B cell (primary cell): ENCODE measurements around a stretch of chr22.

- PRO-cap = no peak
- CAGE, long polyA plus RNA = no peak
Measured at GRCh38 chr22:45101878-45102358, 61.8 kb upstream of the NUP50 start.

DNA sequence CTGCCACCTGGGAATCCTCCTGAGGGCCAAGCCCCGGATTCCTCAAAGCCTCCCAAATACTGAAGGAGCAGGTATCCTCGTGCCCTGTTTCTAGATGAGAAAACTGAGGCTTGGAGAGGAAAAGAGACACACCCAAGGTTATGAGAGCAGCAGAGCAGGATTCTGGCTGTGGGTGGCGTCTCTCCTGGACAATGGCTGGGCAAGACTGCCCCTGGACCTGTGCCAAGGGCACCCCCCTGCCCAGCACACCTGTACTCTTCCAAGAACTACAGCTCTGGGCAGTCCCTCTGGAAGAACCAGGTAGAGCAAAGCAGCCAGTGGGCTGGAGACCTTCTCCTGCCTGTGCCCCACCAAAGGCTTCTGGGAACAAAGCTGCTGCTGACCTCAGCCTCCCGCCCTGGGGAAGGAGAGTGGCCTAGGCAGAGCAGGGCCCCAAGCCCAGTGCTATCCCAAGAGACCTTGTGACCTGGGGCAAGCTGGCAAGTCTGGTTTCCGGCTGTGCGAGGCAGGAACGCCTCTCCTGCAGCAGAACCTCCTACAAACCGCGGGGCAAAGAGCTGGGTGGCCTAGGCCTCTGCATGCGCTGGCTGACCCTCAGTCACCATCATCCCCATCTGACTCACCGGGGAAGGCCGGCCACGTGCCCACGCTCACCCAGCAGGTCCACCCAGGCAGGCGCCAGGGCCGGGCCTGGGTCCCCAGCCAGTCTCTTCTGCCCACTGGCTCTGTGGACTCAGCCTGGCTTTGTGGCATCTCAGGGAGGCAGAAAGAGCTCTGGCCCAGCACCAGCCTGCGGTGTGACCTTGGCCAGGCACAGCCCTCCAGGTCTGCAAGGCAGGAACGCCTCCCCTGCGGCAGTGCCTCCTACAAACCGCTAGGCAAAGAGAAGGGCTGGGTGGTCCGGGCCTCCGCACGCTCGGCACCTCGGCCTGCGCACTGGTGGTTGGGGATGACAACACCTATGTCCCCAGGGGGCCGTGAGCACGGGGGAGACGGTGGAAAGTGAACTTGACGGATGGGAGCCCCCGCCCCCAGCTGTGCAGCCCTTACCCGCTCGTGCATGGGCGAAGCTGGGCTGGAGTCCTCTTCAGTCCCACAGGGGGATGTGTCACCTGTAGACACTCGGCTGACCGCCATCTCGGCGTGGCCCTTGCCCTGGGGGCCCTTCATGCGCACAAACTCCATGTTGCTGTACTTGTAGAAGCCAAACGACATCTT lies 38.3 kb downstream of the KIAA0930 start:
- PRO-cap = no peak
- CAGE, long polyA plus RNA = no peak

DNA sequence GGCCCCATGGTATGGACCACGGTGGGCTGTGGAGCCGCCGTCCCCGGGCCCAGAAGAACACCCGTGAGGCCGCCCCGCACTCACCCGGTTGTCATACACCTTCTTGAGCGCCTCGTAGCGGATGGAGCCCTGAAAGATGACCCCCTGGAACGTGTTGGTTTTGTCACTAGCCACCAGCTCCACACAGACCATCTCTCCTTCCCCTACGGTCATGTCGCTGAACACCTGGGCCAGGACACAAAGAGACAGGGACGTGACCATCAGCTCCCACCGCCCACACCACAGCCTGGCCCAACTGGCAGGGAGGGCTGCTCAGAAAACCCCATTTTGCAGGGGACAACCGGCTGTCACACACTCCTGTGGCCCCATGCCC lies 36.9 kb downstream of the KIAA0930 start:
- PRO-cap = no peak
- CAGE, long polyA plus RNA = no peak

- PRO-cap = no peak
- CAGE, long polyA plus RNA = no peak
Measured at GRCh38 chr22:45235904-45236610, 4.6 kb downstream of the KIAA0930 start.

DNA sequence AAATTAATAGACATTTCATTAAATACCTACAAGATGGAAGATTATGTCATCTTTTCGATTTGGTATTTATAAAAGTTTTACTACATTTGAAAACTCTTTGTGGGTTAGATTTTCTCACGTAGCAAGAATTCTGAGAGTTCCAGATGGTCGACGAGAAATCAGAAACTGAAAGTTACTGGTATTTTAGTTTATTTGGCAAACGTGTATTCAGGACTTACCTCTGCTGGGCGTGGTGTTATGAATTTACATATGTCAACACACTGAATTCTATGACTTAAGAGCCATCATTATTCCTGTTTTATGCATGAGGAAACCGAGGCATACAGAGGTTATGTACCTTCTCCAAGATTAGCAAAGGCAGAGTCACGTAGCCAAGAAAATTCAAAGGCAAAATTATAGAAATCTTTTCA lies 8.5 kb upstream of the KIAA0930 start:
- PRO-cap = unidirectional peak, minus-strand start at position 160 of the sequence
- CAGE, long polyA plus RNA = no peak

DNA sequence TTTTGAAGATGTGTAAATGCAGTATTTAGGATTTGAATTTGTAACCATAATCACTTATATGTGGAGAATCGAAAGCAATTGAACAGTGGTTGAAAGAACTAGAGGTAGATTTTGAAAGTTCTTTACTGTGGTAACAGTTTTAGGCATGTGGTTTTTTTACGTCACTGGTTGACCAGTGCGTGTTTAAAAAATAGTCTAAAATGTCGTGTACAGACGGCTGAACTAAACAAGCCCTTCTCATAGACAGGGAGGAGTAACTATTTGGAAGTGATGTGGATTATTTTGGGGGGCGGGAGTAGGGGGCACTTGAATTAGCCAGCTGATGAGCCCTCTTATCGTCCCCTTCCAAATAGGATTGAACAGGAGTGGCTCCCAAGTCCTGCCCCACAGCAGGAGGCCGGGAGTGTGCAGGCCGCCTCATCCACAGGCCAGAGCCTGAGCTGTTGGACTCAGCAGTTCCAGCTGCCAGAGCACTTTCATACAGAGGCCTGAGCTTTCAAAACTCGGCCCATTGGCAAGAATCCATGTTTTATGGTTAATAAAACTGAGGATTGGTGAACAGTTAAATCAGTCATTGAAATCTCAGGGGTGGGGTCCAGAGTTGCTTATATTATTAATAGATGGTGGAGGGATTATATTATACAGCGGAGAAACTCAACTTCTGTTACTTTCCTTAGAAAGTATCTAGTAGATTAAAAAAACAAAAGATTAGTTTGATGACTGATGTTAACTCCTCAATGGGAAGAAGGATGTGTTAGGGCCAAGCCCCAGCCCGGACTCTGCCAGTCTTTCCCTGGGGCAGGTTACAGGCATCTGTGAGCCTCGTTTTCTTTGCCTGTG lies 9.6 kb downstream of the FAM118A start:
- PRO-cap = no peak
- CAGE, long polyA plus RNA = no peak

DNA sequence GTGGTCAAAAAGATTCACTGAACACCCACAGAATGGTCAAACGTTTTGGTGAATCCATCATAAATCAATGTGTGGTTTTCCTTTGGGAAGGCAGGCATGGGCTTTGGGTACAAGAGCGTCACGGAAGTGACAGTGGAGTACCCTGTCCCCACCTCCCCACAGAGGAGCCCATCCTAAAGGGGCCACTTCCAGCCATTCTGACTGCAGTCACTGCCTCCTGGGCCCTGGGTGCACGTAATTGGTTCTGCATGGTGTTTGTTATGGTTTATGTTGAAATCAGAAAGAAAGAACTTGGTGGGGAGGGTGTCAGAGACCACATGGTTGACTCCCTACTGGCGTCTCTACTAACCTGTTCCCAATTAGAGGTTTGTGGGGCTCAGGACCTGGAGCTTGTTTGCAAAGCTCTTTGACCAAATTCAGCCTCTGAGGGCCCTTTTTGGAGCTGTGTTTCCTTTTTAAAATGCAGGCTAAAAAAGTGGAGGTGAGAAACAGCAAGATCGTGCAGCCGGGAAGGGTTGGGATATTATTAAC lies 40.8 kb downstream of the RIBC2 start:
- PRO-cap = no peak
- CAGE, long polyA plus RNA = no peak

DNA sequence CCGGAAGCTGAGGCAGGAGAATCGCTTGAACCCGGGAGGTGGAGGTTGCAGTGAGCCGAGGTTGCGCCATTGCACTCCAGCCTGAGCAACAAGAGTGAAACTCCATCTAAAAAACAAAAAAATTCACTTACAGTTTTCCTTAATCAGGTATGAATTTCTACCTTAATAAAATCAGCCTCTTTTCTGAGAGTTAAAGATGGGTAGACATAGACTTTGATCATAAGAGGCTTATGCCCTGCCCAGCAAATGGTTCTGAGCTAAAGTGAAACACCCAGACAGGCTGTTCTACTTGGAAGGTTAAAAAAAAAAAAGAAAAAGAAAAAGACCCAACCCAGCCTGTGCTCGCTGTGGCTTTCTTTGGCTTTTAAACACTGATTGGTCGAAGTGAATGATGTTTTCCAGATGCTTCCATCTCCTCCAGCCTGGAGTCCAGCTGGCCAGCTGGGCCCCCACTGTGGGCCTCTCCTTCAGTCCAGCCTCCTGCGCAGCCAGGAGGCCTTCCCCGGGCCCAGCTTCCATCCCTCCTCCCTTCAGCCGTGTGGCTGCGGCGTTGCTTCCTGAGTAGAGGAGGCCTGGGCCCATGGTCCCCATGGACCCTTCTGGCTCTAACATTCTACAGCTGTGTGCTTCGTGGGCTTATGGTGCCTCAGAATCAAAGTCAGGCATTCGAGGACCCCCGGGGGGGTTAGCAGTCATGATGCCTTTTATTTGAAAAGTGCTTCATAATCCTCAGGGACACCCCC lies 42.5 kb upstream of the FBLN1 start:
- PRO-cap = no peak
- CAGE, long polyA plus RNA = no peak

DNA sequence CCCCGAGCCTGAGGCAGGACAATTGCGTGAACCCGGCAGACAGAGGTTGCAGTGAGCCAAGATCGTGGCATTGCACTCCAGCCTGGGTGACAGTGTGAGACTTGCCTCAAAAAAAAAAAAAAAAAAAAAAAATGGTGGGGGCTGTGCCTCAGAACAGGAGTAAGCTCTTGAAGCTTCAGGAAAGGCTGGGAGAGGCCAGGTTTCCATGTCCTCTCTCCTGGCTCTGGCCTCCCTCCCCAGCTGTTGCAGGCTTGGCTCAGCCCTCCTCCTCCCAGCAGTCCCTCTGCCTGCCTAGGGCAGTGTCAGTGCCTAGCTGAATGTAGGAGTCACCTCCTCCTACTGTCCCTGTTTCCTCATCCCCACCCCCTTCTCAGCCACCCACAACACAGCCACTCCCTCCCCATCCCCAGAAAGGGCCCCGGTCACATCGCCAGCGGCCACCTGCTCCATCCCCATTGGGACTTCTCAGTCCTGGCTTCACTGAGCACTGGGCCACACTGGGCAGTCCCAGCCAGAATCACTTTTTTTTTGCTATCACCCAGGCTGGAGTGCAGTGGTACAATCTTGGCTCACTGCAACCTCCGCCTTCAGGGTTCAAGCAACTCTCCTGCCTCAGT lies 3.0 kb upstream of the FBLN1 start:
- PRO-cap = no peak
- CAGE, long polyA plus RNA = no peak

- PRO-cap = no peak
- CAGE, long polyA plus RNA = no peak
Measured at GRCh38 chr22:45535160-45535496, 32.4 kb downstream of the FBLN1 start.

DNA sequence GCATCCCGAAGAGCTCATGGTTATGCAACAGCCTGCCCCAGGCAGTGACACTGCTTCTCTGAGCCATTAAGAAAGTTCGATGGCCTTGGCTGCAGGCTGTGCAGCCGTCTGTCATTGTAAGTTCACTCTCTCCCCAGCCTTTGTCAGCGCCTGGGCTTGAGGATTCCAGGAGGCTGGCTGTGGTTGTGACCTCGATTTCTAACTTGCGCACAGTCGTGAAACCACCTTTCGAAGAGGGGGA lies 48.9 kb downstream of the FBLN1 start:
- PRO-cap = no peak
- CAGE, long polyA plus RNA = no peak

DNA sequence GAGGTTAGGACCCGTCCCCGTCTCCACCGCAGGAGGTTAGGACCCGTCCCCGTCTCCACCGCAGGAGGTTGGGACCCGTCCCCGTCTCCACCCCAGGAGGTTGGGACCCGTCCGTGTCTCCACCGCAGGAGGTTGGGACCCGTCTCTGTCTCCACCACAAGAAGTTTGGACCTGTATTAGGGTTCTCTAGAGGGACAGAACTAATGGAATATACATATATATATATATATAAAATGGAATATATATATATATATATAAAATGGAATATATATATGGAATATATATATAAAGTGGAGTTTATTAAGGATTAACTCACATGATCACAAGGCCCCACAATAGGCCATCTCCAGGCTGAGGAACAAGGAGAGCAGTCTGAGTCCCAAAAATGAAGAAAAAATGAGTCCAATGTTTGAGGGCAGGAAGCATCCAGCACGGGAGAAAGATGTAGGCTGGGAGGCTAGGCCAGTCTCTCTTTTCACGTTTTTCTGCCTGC lies 52.4 kb downstream of the FBLN1 start:
- PRO-cap = no peak
- CAGE, long polyA plus RNA = no peak

DNA sequence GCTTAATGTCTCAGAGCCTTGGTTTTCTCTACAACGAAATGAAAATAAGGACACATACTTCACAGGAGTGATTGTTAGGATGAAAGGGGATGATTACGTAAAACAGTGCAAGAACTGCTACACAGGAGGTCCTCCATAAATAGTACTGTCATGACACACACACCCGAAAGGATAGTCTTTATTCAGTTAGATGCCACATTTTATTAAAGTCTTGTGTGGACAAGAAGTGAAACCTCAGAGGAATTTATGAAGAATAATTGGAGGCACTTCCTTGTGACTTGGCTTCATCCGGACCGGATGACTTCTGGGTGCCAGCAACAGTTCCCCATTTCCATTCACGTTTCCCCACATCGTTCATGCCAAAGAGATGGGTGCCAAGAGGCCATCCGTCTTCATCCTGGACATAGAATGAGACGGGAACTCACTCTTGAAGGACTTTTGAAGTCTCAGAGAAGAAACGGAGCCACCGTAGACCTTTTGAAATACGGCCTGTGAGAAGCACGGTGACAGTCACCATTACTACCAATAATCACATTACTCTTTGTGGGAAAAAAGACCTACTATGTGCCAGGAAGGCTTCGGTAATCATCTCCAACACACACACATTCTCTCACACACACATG lies 67.3 kb upstream of the ATXN10 start:
- PRO-cap = no peak
- CAGE, long polyA plus RNA = no peak

DNA sequence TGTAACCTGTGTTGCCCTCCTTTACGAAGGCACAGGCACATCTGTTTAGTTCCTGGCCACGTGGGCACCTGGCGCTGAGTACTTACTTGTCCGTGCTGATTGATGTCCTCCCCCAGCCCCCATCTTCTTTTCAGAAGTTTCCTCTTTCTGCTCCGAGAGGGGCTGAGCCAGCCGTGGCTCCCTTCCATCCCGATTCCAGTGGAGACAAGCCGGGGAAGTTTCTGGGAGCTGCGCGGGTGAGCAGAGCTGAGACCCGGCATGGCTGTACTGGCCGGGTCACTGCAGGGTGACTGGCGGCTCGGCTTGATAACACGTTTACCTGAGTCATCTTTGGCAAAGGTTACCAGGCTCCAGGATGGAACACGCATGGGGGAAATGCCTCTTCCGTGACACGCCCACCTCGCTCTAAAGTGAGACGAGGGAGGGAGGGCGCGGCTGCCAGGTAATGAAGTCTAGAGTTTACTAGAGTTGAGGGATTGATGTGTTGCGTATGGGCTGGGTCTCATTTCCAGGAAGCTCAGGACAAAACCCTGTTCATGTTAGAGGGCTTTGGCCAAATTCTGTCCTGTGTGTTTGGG lies 45.4 kb upstream of the ATXN10 start:
- PRO-cap = no peak
- CAGE, long polyA plus RNA = no peak

- PRO-cap = no peak
- CAGE, long polyA plus RNA = no peak
Measured at GRCh38 chr22:45629329-45629830, 42.3 kb upstream of the ATXN10 start.

DNA sequence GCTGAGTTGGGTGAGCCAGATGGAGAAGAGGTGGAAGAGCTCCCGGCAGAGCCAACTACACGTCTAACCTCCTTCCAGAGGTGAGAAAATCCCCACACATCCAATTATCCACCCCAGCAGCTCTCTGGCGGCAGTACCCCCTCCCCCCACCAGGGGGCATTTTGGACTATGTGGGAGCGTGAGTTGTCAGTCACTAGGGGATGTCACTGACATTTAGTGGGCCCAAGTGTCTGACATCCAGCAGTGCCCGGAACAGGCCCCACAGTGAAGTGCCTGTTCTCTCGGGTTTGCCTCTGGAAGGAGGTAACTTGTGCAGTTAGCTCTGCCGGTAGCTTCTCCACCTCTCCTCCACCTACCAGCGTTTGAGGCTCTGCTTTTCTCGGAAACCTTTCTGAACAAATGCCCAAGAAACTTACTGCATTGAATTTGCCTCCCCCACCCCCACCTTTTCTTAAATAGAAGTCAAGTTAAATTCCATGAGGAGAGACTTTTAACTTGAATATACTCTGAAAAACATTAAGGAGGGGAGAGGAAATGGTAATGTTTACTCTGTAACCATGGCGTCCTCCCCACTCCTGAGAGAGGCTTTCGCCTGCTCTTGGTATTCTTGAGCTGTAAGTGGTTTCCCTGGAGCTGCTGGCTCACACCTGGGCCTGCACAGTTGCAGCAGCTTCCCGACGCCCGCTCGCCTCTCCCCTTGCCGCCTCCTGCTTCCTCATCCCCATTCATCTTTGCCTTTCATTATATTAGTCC lies 112.8 kb downstream of the WNT7B start:
- PRO-cap = no peak
- CAGE, long polyA plus RNA = no peak

DNA sequence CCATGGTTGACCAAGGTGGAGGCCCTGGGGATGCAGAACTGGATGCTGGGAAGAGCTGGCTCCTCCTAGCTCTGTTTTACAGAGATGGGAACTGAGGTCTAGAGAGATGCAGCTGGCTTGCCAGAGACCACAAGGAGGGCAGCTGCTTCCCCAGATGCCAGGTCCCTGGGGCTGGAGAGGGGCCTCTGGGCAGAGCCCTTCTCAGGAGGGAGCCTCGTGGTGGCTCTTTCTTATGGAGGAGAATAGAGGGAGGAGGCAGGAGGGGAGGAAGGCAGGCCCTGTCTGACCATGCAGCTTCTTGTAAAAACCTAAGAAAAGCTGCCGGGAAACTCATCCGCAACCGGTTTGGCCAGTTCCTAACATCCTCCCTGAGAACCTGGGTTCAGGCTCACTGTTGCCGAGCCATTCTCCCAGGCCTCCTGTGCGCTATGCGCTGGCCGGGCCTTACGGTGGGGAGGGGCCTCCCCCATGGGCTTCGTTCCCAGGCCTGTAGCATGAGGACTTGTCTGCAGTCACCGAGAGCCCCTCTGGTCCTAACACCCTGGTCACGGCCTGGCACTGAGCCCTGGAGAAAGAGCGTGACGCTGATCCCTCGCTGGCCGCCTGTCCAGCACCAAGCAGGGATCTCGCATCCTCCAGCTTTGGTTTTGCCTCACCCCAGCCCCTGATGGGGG lies 80.5 kb downstream of the WNT7B start:
- PRO-cap = no peak
- CAGE, long polyA plus RNA = no peak

GRCh38 chr22:45912031-45912533 lies 64.9 kb downstream of the WNT7B start:
- PRO-cap = no peak
- CAGE, long polyA plus RNA = no peak

GRCh38 chr22:45919397-45919871 lies 57.5 kb downstream of the WNT7B start:
- PRO-cap = no peak
- CAGE, long polyA plus RNA = no peak

DNA sequence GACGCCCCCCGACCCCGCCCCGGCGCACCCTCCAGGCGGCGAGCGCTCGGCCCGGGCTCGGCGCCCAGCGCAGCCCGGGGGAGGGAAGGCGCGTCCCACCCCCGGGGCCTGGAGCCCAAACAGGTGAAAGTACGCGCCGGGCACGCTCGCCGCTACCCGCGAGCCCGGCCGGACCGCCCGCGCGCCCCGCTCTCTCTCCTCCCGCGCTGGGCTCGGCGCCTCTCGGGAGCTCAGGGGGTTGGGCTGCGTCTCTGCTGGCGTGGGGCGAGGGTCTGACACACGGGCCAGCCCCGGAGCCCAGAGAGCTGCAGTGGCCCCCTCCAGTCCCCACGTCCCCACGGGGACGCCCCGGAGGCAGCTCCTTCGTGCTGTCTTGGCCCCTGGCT lies 697 bp downstream of the WNT7B start:
- PRO-cap = no peak
- CAGE, long polyA plus RNA = no peak